GM19239 (cell line): ENCODE measurements around a stretch of chr14.

DNA sequence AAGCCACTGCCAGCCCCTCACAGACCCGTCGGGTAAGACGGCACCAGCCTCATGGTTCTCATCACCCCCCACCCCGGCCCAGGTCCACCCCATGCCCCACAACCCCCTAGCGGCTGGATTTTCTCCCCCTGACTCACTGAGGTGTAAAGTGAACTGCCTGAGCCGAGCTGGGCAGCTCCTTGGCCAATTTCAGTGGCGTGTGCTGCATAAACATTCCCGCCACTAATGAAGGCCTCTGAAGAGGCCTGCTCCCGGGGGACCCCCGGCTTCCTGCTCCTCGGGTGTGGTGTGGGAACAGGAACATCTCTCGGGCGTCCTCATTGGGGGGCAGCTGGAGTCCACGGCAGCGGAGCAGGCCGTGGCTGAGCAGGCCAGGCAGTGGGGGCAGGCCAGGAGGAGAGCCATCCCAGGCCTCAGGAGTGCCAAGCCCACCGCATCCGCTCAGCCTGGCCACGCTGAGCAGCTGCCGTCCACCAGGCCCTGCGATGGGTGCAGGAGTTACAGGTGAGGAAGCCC, 249.4 kb upstream of the PPP2R5C start:
- RRBS: no CpG with 5 or more reads among the region's 21 CpGs

GRCh38 chr14:101718555-101719156, 42.9 kb upstream of the PPP2R5C start:
- RRBS: no CpG with 5 or more reads among the region's 6 CpGs

DNA sequence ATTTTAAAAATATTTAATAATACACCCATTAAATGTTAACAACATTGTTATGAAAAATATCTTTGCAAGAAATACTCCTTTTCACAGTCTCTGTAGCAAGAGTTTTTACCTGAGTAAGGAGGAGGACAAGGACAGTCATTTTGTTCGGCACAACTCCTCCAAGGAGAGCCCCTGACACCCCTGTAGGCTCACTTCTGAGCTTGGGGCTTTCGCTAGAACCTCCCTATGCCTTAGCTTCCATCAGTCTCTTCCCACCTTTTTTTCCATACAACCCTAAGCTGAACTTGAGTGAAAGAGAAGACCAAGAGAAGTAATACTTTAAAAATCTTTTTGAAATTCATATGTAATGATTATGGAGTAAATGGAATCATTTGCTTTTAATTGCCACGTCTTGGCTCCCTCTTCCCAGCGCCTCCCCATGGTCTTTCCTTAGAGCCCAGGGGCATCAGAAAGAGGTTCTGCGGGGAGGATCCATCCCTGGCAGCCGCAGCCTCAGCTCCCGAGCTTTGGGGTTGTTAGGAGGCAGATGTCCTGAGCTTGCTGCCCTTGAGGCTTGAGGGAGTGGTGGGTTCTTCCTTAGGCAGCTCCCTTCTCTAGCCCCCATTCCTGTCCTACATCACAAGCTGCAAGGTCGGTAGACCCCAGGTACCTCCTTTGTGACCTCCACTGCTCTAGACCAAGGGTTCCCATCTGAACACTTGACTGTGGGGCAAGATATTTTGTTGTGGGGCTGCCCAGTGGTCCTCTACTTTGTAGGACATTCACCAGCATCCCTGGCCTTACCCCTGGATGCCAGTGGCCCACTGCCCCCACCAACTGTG, 6.0 kb downstream of the PPP2R5C start:
- RRBS: no CpG with 5 or more reads among the region's 8 CpGs

- RRBS: 5% methylated on average over 10 of the region's 51 CpGs
Measured at GRCh38 chr14:101780975-101781697, 19.6 kb downstream of the PPP2R5C start.

GRCh38 chr14:101813225-101813912, 51.9 kb downstream of the PPP2R5C start:
- RRBS: no CpG with 5 or more reads among the region's 7 CpGs

DNA sequence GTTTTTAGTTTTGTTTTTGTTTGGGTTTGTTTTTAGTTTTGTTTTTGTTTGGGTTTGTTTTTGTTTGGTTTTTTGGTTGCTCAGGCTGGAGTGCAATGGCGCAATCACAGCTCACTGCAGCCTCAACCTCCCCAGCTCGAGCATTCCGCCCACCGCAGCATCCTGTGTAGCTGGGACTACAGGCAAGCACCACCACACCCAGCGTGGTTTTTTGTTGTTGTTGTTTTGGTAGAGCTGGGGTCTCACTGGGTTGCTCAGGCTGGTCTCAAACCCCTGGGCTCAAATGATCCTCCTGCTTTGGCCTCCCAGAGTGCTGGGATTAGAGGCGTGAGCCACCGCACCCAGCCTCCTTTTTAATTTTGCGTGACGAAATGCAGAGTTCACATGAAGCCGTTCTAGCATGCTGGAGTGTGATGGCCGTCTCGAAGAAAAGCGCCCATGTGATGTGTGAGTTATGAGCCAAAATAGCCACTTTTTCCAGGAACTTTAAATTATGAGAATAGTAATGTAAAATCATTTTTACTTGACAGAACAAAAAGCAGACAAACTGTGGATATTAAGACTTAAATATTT, 58.2 kb downstream of the PPP2R5C start:
- RRBS: no CpG with 5 or more reads among the region's 13 CpGs

DNA sequence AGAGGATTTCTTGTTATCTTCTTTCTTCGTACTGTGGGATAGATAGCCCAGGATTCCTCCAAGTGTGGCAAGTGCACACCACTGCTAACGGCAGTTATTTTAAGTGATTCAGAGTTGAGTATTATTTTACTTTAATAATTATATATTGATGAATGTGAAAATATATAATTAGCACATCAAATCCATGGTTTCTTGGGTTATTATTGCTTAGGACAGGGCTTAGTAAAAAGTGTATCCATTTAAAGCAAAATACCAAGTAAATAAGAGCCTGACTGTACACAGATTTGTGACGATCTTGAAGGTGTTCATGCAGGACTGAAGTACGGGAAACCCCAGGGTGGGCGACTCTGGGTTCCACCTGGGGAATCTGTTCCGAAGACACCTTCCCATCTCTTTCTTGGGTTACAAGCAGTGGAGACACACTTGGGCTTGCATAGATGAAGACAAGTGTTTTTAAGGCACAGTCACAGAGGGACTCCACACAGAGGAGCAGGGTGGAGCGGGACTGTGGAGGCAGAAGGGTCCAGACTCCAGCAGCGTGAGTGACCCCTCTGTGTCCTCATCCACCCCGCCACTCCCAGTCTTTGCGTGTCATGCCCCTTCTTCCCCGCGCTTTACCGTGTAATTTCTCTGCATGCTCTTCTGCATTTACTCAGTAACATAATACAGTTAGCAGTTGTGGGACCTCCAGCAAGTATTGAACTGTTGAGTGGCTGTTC, 70.9 kb downstream of the PPP2R5C start:
- RRBS: no CpG with 5 or more reads among the region's 13 CpGs

- RRBS: no CpG with 5 or more reads among the region's 9 CpGs
Measured at GRCh38 chr14:101854123-101854857, 92.8 kb downstream of the PPP2R5C start.

- RRBS: no CpG with 5 or more reads among the region's 16 CpGs
Measured at GRCh38 chr14:101864466-101865060, 99.8 kb upstream of the DYNC1H1 start.

DNA sequence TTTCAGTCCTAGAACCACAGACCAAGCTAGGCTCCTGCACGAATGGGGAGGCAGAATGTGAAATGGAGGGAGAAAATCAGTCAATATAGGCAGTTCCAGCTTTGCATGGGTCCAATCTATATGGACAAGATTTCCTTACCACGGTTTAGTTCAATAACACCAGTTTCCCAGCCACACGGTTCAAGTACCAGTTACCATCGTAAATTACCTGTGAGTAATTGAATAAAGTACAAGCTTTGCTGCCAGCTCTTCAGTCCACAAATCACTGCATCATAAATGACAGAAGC, 6.1 kb upstream of the DYNC1H1 start:
- RRBS: no CpG with 5 or more reads among the region's 4 CpGs

GRCh38 chr14:101980234-101981144, 16.1 kb downstream of the DYNC1H1 start:
- RRBS: no CpG with 5 or more reads among the region's 13 CpGs

- RRBS: no CpG with 5 or more reads among the region's 11 CpGs
Measured at GRCh38 chr14:101989871-101990332, 25.5 kb downstream of the DYNC1H1 start.

- RRBS: no CpG with 5 or more reads among the region's 4 CpGs
Measured at GRCh38 chr14:102028562-102029178, 58.2 kb downstream of the HSP90AA1 start.

GRCh38 chr14:102083453-102084209, 3.2 kb downstream of the HSP90AA1 start:
- RRBS: no CpG with 5 or more reads among the region's 10 CpGs

DNA sequence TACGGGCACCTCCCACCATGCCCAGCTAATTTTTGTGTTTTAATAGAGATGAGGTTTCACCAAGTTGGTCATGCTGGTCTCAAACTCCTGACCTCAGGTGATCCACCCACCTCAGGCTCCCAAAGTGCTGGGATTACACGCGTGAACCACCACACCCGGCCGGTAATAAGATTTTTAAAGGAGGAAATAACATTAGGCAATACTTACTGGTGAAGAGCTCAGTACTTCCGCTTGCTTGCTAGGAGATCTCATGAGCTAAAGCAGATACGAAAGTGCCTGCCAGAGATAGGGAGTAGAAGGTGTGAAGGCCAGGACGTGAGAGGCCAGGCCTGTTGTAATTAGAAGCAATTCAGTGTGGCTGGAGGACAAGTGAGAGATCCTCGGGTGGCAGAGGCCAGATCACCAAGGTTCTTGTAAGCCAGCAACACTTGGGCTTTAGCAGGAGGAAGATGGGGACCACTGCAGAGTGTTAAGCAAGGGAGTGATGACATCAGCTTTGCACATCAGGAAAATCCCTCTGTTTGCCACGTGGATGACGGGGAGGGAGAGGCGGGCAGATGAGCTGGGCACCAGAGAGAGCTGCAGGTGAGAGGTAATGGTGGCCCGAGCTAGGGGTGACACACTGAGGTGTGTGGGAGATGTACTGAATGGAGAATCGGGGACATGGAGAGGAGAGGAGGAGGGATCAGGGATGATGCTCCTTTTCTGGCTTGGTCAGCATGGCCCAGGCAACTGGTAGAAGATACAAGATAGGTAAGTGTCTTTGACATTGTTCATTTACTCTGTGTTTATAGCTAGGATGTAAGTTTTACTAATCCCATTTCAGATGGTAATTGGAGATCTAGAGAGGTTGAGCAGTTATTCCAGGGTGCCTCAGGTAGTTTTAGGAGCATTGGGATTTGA, 7.7 kb downstream of the TECPR2 start:
- RRBS: no CpG with 5 or more reads among the region's 14 CpGs

- RRBS: no CpG with 5 or more reads among the region's 17 CpGs
Measured at GRCh38 chr14:102379035-102380137, 16.6 kb downstream of the TECPR2 start.

- RRBS: no CpG with 5 or more reads among the region's 10 CpGs
Measured at GRCh38 chr14:102418364-102418888, 55.7 kb downstream of the TECPR2 start.

- RRBS: no CpG with 5 or more reads among the region's 15 CpGs
Measured at GRCh38 chr14:102500071-102500954, 9.3 kb downstream of the ANKRD9 start.

GRCh38 chr14:102544295-102545405, 35.1 kb upstream of the ANKRD9 start:
- RRBS: 8% methylated on average over 46 of the region's 101 CpGs

DNA sequence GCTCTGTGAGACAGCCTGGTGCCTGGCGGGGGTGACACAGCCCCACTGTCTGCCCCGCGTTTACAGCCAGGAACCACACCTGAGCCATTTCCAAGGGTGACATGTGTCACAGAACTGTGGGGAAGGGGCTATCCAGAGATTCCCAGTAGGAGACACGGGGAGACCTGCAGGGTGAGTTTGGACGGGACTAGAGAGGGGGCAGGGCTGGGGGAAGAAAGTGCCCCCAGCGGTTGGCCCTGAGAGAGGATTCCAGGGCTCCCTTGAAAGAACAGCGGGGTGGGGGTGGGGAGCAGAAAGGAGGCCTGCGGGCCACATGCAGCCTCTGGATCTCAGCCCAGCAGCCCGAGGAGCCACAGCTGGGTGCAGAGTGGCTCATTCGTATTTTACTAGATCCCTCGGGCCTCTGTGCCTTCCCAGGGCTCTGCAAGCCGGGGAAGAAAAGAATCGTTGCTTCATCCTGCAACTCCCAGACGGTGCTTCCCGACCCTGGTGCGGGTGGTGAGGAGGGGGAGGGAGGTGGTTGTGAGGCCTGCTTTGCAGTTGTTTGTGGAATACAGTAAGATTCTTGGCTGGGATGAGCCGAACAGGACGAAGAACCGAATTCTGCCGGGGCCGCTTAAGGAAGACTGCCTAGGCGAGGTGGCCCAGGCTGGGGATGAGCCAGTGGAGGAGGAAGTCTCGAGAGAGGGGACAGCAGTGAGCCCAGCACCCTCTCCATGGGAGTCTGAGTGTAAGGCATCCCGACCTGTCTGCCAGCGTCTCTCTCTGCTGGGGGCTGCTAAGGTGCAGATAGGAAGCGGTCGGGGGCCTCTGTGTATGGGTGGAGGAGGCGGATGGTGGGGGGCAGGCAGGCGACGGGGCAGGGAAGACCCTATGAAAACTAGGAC, 36.1 kb upstream of the ANKRD9 start:
- RRBS: no CpG with 5 or more reads among the region's 30 CpGs